Mammary epithelial cell (primary cell): ENCODE data around the gene MTMR4.

GRCh38 chr17:57785002-57785605, 40.0 kb upstream of the CCDC182 start:
- CAGE, long polyA plus RNA = no peak
- RRBS = no CpG with 5 or more reads among the region's 7 CpGs

- CAGE, long polyA plus RNA = no peak
- RRBS = no CpG with 5 or more reads among the region's 9 CpGs
These were observed 6.7 kb downstream of the CUEDC1 start for GRCh38 chr17:57948223-57949240.

- CAGE, long polyA plus RNA = no peak
- RRBS = no CpG with 5 or more reads among the region's 2 CpGs
These were observed 4.8 kb downstream of the SRSF1 start for GRCh38 chr17:58002209-58002777.

DNA sequence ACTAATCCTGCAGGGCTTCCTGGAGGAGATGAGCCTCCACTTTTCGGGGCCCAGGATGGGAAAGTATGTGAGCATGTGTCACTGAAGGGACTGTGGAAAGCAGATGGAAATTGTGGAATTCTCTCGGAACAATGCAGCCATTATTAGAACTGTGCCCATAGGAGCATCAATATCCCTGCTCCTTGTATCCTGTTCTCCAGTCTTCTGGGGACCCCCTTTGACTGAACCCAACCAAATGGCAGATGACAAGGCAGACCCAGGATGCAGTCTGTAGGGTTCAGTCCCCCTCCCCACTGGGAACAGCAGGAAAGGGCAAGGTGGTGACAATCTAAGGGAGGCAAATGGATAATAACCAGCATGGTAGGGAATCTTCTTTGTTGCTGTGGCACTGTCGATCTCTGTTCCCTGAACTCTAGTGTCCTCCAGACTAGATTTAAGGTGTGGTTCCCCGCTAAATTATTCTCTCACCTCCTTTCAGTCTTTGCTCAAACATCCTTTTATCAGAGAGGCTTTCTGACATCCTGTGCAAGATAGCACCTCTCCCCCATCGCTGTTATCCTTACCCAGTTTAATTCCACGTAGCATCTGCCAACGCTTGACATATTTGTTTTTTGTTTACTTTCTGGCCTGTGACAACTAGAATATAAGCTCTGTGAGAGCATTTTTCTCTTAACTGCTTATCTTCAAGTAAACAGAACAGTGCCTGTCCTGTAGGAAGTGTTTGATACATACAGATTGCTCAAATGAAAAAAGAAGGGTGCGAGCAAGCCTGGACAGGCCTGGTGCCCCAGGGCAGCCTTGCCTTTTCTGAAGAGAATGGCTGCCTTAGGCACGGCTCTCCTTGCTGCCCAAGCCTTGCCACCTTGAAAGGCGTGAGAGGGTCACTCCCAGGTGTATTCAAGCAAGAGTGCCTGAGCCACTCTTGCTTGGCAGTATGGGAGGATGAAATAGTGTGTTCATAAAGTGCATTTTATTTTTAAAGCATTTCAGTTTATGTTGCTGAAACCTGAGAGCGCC, 9.5 kb downstream of the DYNLL2 start:
- CAGE, long polyA plus RNA = no peak
- RRBS = no CpG with 5 or more reads among the region's 11 CpGs

DNA sequence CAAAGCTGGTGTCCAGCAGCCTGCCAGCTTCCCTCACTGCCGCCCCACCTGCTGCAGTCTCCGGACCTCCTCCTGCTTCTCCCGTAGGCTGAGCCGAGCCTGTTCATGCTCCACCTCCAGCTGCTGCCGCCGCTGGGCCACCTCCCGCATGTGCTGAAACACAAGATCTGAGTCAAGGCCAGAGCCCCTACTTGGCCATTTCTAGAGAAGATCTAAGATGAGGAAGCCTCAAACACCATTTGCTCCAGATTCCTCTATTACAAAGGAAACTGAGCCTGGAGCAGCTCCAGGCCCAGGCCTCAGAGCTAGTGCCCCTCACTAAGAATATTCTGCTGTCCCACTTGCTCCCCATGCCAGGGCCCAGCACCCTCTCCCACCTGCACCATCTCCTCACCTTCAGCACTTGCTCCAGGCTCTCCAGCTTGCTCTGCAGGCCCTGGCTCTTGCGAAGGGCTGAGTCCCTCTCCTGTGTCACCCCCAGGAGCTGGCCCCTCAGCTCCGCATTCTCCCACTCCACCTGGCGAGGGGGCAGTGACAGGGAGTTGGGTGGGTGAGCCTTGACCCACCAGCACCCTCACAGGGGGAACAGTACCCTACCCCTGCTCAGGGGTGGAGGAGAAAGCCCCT, 6.2 kb downstream of the TSPOAP1 start:
- CAGE, long polyA plus RNA = no peak
- RRBS = 100% methylated on average over 2 of the region's 10 CpGs

DNA sequence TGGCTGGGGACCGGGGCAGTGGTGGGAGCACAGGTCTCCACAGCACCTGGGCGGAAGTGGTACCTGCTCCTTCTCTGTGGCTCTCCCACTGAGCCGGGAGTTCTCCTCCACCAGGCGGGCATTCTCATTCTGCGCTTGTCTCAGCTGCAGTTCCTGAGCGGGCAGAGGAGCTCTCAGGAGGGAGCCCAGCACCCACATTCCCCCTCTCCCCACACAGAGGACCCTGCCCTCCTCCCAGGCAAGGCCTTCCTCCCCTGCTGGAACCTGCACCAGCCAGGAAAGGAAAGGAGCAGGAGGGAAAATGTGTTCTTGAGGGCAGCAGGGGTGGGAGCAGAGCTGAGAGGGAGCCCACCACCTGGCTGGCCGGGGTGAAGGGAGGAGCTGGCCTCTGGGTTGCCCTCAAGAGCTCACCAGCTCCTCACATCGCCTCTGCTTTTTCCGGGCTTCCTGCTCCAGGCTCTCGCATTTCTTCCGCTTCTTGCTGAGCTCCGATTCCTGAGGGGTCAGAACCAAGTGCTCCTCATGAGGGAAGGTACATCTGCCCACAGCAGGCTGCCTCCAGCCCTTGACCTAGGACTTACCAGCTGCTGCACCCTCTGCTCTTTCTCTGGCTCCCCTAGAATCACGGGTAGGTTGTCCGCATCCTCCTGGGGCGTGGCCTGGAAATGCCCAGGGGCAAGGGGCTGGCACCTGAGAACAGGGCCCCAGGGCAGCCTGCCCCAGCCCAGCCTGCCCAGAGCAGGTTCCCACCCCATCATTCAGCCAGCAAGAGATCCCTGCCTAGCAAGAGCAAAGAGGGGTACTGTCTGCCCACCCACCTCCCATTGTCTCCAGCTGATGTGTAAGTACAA, 5.5 kb downstream of the TSPOAP1 start:
- CAGE, long polyA plus RNA = no peak
- RRBS = 87% methylated on average over 5 of the region's 15 CpGs

- CAGE, long polyA plus RNA = no peak
- RRBS = no CpG with 5 or more reads among the region's 3 CpGs
These were observed 8.1 kb upstream of the TSPOAP1 start for GRCh38 chr17:58336695-58337077.

GRCh38 chr17:58364685-58365143, 12.7 kb upstream of the SUPT4H1 start:
- CAGE, long polyA plus RNA = no peak
- RRBS = no CpG with 5 or more reads among the region's 3 CpGs

DNA sequence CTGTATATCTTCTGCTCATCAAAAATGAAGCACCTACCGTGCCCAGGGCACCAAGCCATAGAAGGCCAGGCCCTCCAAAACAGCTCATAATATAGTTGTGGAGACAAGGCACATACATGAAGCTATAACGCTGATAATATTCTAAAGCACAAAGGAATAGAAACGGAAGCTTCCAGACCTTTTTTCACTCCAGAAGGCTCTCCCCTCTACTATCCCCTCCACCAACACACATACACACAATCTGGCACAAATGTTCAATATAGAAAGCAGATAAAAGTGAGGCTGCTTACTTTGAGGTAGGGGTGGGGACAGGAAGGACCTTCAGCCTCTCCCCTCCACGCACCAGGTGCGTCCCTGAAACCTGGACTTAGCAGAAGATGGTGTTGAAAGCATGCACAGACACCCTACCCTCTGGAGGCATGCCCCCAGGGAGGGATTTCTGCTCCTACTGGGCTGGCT, 14.0 kb upstream of the SUPT4H1 start:
- CAGE, long polyA plus RNA = no peak
- RRBS = no CpG with 5 or more reads among the region's 5 CpGs

GRCh38 chr17:58488630-58489152, 483 bp upstream of the HSF5 start:
- CAGE, long polyA plus RNA = no peak
- RRBS = no CpG with 5 or more reads among the region's 11 CpGs

- CAGE, long polyA plus RNA = no peak
- RRBS = 19% methylated on average over 5 of the region's 14 CpGs
These were observed 1.1 kb downstream of the MTMR4 start for GRCh38 chr17:58513156-58513918.

GRCh38 chr17:58513919-58515030, at the start of gene MTMR4:
TSS of gene MTMR4 (minus strand) at chr17:58514638.
- CAGE, long polyA plus RNA = no peak
- RRBS = 2% methylated on average over 12 of the region's 72 CpGs

GRCh38 chr17:58611258-58611474, 67.0 kb upstream of the SEPTIN4 start:
- CAGE, long polyA plus RNA = no peak
- RRBS = no CpG with 5 or more reads among the region's 2 CpGs

DNA sequence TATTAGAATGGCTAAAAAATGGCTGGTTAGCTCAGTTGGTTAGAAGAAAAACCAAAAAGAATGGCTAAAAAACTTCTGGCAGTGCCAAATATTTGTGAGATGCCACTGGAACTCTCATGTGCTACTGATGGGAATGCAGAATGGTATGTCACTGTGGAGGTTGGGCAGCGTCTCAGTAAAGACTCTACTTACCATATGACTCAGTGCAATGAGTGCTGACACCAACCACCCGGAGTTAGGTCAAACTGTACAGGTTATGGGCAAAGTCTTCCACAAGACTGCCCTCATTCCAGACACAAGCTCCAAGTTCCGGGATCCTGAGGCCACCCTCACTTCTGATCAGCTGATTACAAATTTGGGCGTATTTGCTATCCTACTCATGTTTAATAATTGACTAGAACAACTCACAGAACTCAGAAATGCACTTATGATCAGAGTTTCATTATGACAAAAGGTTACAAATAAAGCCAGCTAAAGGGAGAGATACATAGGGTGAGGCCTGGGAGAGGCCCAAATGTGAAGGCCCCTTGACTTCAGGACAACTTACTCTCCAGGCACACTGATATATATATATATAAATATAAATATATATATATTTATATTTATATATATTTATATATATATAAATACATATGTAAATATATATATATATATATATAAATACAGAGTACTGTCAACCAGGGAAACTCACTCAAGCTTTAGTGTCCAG, 114.8 kb downstream of the TRIM37 start:
- CAGE, long polyA plus RNA = no peak
- RRBS = 97% methylated on average over 2 of the region's 4 CpGs

DNA sequence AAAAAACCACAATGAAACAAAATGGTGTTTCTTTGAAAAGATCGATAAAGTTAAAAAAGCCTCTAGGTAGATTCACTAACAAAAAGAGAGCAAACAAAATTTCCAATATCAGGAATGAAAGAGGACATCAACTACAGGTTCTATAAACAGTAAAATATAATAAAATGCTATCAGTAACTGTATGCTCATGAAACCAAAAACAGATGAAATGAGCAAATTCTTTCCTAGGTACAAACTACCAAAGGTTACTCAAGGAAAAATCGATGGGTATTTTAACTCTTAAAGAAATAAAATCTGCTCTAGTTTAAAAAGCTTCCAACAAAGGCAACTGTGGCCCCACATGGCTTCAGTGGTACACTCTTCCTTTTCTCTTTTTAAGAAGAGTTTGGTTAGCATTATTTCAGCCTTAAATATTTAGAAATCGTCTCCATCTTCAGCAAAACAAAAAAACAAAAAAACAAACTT, 102.2 kb downstream of the TRIM37 start:
- CAGE, long polyA plus RNA = no peak
- RRBS = no CpG with 5 or more reads among the region's 3 CpGs

- CAGE, long polyA plus RNA = no peak
- RRBS = no CpG with 5 or more reads among the region's 11 CpGs
These were observed 13.0 kb downstream of the TRIM37 start for GRCh38 chr17:59093541-59094234.

DNA sequence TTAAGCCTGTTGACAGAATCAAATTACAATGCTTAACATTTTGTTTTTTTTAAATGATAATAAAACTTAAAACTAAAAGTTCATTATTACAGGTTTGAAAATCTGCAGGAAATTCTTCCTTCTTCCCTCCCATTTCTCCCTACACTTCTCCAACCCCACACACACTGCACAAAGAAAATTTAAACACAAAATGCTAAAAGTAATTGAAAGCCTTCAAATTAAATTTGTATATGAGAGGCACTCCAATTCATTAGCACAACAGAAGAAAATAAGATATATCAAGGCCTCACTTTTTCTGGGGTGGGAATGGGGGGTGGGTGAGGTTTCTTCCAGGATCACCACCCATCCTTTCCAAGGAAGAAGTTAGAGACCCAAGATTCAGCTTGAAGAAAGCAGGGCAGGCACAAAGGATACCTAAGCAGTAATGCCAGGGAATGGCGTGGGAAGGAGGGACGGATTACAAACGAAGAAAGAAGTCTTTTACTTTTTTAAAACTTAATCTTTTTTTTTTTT, 1.6 kb downstream of the SKA2 start:
- CAGE, long polyA plus RNA = no peak
- RRBS = no CpG with 5 or more reads among the region's 3 CpGs

DNA sequence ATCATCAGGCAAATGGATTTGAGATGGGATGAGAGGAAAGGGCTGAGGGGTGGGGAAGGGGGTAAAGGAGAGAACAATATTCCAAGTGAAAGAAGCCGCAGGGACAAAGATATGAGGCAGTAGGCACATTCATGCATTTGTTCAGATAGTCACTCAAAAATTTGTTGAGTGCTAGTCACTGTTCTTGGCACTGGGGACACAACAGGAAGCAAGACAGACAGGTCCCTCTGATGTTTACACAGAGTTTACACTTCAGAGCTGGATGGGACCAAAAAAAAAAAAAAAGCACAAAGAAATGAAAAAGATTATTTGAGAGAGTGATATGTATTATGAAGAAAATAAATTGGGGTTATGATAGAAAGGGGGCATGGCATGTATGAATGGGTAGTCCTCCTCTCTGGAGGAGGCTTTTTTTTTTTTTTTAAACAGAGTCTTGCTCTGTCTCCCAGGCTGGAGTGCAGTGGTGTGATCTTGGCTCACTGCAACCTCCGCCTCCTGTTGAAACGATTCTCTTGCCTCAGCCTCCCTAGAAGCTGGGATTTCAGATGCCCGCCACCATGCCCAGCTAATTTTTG, 3.5 kb upstream of the YPEL2 start:
- CAGE, long polyA plus RNA = no peak
- RRBS = no CpG with 5 or more reads among the region's 4 CpGs

DNA sequence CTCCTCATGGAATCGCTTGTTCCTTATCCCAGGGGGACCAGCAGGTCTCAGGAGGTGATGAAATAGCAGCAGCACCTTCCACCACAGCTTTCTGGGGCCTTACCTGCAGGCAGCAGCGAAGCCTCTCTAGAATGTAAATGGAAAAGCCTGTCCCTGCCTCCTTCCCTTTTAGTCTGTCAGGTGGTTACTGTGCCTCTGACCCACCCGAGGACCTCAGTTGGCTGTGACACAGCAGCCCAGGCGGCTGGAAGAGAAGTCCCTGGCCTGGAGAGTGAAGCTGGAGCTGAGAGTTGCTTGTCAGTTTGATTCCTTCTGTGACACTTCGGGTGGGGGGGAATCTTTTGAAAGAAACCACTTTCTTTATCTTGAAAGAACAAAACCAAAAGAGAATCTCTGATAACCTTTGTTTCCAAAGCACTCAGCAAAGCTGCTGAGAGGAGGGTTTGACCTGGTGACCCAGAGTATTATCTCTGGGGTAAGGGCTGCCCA, 33.8 kb downstream of the YPEL2 start:
- CAGE, long polyA plus RNA = no peak
- RRBS = no CpG with 5 or more reads among the region's 5 CpGs

- CAGE, long polyA plus RNA = no peak
- RRBS = no CpG with 5 or more reads among the region's 10 CpGs
These were observed 96.5 kb downstream of the YPEL2 start for GRCh38 chr17:59427887-59428469.